ENCODE measurements around the gene PKDREJ.

GRCh38 chr22:46056998-46057729 is 80.2 kb upstream of the WNT7B start:
- PRO-cap = no peak

- PRO-cap = bidirectional peak, plus-strand start at chr22:46058351, minus-strand start at chr22:46058201
These were observed 81.0 kb upstream of the WNT7B start for GRCh38 chr22:46057730-46058561.

GRCh38 chr22:46073515-46073982 is 76.8 kb upstream of the PPARA start:
- PRO-cap = bidirectional peak, plus-strand start at chr22:46073810, minus-strand start at chr22:46073702

DNA sequence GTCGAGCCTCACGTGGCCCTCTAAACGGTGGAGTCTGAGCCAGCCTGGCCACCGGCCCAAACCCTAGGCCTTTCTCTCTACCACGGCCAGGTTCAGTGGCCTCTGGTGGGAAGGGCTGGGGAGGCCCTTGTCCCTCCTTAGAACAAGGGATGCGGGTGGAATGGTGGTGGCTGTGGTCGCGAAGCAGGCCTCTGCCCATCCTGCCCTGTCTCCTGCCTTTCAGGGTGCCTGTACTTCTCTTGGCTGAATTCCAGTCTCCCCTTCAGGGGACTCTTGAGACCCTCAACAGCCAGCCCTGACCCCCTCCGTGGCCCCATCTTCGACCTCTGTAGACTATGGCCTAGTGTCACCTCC is 59.9 kb upstream of the PPARA start:
- PRO-cap = no peak

- PRO-cap = no peak
These were observed 47.1 kb upstream of the PPARA start for GRCh38 chr22:46103107-46103698.

DNA sequence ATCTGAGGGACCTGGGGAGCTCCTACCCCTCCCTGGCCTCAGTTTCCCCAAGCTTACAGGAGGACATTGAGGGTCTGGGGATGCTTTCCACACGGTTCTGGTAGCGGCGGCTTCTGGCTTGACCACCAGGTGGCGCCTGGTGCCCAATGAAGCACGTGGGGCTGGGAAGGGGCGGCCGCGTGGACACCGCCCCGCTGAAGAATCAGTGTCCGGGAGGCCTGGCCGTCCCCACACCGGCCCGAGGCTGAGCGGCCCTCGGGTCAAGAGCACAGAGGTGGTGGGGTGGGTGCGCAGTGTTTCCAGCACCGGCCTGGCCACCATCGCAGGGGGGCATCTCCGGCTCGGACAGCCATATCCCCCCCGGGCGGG is 27.9 kb upstream of the PPARA start:
- PRO-cap = no peak

DNA sequence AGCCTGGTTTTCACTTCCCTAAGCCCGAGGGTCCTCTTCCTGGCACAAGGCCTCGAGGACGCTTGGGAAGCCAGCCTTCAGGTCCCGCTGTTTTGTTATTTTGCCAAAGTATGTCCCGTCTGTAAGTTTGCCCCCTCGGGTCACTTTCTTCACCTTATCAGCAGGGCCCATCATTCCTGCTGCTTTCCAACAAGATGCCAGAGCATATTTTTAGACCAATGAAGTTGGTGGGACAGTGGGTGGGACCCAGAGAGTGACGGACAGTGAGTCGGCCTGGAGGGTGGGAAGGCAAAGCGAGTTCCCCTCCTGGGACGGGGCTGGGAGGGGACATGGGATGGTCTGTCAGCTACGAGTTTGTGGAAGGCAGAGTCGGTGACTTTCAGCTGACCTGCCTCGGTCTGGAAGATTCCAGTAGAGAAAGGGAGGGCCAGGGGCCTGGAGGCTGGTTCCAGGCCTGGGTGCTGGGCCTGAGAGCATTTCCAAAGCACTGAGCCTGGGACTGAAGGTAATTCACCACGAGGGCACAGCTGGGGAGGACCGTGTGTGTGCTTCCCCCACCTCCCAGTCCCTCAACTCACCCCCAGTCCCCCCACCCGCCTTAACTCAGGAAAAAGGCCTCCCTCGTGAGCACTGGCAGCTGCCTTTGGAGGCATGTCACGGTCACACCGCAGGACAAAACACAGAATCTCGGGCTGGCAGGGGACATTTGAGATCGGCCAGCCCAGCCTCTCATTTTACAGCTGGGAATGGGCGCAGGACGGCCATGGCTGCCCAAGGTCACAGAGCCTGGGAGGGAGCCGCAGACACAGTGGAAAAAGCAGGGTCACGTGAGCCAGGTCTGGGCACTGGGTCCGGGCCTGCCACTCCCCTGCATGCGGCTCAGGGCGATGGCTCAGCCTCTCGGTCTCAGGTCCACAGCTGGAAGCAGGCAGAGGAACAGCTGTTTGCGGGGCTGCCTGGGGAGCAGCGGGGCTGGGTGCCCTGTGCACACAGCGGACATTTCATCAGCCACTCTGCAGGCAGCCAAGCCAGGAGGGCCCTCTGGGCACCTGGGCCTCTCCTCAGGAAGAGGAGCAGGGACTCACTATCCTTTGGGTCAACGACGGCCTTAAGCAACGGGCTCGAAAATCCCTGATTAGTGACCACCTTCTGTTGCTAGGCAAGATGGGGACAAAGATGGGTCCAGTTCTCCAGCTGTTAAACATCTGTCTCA is 10.7 kb upstream of the PPARA start:
- PRO-cap = unidirectional peak, plus-strand start at position 296 of the sequence

GRCh38 chr22:46142918-46143515 is 7.3 kb upstream of the PPARA start:
- PRO-cap = no peak

GRCh38 chr22:46244983-46245997 is 4.8 kb downstream of the CDPF1 start:
- PRO-cap = no peak

DNA sequence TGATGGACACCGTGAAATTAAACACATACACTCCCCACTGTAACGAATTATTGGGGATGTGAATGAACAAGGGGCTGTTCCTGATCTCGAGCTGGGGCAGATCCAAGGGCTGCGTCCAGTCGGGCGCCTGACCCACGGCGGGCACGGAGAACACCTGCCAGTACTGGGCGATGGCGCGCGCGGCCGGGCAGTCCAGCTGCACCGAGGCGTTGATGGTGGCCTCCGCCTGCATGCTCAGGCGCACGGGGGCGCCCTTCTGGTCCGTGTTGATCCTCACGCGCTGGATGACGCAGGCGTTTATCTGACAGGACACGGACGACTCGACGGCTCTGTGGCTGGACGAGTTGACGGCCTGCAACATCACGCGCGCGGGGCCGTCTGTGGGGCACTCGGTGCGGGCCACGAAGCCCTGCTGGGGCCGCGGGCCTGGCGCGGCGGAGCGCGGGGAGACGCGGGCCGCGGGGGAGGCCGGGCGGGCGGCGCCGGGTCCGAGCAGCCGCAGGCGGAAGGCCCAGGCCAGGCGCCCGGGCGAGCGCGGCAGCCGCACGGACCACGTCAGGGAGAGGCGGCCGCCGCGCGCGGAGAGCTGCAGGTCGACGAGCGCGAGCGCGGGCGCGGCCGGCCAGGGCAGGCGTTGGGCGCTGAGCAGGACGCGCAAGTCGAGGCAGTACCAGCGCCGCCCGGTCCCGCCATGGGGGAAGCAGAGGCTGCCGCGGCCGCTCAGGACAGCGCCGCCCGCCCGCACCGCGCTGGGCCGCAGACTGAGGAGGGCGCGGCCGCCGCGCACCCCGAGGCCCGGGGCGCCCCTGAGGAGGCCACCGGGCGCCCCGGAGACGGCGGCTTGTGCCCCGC is 528 bp downstream of the PKDREJ start:
- PRO-cap = unidirectional peak, plus-strand start at position 300 of the sequence

DNA sequence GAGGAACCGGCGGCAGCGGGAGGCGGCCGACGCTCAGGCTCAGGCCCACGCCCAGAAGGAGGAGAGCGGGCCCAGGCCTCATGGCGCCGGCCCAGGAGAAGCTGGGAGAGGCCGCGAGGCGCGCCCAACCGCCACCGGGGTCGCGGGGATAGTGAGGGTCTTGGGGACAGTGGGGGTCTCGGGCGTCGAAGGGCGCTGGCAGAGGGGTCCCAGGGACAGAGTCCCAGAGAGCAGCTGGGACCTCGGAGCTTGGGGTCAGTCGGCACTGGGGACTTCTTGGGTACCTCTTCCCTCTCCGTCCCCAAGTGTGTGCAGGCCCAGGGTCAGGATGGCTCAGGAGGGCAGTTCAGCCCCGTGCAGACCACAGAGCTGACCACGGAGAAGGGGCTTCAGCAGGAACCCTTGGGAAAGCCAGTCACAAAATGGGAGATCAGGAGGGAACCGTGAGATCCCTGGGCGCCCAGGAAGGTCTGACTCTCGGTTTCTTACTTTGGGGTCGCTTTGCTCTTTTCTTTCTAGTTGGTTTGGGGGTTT is at the start of gene PKDREJ:
PKDREJ (minus strand) TSS at position 103 of the 534 bp plus-strand sequence.
- PRO-cap = no peak

- PRO-cap = no peak
These were observed 25.8 kb downstream of the TRMU start for GRCh38 chr22:46361218-46361846.

DNA sequence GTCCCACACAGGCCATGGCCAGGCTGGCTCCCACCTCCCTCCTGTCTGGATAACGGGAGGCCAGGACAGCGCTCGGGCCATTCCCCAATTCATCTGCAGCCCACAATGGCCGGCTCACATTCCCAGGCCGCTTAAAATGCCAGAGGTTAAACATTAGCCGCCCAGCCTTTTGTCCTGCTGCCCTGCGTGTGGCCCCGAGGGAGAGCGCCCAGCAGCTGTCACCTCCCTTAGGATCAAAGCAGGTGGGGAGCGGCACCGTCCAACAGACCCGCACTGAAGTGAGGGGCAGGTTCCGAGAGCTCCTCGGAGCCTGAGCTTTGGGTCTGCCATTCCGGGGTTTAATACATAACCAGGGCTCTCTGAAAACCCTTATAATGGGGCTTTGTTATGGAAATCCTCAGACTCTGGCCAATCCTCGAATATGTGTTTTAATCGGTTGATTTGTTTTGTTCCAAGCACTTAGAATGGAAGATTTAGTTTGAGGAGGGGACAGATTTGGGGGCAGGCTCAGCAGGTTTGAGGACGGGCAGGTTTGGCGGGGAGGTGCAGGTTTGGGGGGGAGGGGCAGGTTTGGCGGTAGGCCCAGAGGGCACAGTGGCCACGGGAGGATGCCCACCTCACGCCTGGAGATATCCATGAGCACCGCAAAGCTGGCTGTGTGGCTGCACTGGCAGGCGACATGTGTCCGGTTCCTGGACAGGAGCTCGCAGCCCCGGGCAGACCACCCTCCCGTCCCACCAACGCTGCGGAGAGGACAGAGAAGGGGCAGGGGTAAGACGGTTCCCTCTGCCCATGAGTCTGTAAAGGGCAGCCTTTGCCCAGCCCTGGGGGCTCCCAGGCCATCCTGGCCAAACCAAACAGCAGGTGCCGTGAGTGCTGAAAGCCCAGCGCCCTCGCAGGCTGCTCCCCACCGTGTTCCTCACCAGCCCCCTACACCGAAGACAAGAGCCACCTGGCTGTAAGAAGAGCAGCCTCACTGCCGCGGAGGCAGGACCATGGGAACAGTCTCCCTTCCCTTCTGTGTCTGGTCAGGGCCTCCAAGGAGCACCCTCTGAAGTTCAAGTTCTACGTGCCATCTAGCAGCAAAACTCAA is 42.8 kb downstream of the TRMU start:
- PRO-cap = no peak

GRCh38 chr22:46453056-46453495 is 84.3 kb downstream of the CELSR1 start:
- PRO-cap = unidirectional peak, plus-strand start at chr22:46453362

GRCh38 chr22:46469694-46470258 is 67.6 kb downstream of the CELSR1 start:
- PRO-cap = no peak

DNA sequence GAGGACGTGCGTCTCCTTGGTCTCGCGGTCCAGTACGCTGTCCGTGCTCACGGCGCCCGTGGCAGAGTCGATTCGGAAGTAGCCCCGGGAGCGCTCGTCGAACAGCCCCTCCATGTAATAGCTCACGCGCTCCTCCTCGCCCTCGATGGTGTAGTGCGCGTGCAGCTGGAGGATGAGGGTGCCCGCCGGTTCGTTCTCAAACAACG is 1.3 kb downstream of the CELSR1 start:
- PRO-cap = no peak

- PRO-cap = no peak
These were observed 22.0 kb upstream of the GRAMD4 start for GRCh38 chr22:46598076-46598619.

DNA sequence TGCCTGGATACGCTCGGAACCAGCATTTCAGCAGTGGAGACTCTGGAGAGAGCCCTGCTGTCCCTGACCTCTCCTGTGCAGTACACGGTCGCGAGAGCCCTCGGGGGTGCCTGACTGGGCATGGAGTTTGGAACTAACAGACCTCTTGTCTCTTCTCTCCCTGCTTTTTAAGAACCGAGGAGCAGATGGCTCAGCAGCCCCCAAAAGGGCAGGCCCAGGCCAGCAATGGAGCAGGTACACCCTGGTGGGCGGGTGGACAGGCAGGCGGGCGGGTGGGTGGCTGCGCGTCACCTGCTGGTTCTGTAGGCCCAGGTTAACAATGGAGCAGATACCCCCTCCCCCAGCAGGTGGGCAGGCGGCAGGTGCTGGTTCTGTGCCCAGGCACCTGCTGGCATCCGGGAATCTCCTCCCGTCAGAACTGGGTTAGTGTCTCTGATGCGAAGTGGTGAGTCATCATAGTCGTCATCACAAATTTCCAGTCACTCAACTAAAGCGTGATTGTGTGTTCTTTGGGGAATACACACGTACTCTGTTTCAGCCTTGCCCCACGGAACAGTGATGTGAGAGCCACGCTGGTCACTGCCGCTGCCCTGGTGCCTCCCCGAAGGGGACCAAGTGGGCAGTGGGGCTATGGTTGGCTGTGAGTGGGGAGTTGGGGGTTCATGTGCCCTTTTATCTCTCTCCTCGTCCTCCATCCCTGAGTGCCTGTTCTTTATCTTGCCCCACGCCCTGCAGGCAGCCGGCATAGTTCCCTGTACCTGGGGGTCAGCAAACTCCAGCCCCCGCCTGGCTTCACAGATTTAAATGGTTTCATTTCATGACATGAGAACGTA is 41.2 kb downstream of the GRAMD4 start:
- PRO-cap = no peak

GRCh38 chr22:46685425-46686408 is 52.3 kb downstream of the CERK start:
- PRO-cap = no peak

DNA sequence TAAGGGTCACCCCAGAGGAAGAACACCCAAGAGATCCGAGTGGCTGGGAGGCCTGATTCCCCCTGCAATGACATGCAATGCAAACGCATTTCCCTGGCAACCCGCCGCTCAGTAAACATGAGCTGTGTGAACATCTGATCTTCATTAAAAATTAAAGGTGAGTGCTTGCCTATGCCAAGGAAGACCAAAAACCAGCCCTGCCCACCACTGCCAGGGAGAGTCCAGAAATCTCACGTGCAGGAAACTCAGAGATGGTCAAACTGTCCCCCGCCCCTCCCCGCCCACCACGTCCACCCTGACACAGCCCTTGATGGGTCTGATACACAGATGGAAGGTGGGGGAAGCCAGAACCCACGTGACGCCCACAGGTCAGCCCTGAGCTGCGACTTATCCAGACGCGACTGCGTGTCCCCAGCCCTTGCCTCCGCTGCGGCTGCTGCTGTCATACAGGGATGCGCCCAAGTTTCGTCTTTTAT is 11.5 kb downstream of the CERK start:
- PRO-cap = no peak

Measured in penis (tissue), 1 donor.